Cardiac septum (tissue), 1 donor: ENCODE measurements around the gene HNRNPL.

DNA sequence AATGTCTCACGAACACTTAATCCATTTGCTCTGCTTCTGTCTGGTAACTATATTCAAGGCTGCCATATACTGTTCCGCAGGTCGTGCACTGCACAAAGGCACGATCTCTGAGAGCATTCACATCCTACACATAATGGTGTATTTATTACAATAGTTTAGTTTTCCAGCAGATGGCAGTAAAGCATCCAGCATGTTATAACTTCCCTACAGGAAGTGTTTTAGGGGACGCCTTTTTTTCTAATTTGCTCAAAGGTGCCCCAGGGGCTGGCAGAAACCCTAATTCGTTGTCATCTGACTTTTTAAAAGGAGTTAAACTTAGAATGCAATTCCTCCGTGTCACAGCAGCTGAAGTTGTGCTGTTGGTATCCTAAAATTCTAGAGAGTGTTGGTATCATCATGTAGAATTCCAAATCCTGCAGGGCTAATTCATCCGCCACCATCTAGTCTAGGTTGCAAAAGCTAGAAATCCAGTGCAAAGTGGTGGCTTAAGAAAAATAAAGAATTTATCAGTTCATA is 73.3 kb downstream of the MAP4K1 start:
- PRO-cap: no peak

DNA sequence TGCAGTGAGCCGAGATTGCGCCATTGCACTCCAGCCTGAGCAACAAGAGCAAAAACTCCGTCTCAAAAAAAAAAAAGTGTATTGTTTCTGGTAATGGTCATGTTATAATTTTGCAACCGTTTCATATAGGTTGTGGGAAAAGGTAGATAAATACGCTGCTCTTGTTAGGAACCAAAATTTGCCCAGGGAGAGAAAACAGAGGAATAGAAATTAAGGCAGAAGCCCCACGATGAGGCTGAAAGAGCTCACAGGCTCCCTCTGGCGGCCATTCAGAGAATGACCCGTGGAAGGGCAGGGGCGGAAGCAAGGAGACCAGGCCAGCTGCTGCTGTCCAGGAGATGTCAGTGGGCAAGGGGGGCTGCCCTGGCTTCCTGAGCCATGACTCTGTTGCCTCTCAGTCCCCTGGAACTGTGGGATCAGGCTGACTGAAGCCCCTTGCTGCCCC is 12.9 kb upstream of the ACTN4 start:
- PRO-cap: no peak

DNA sequence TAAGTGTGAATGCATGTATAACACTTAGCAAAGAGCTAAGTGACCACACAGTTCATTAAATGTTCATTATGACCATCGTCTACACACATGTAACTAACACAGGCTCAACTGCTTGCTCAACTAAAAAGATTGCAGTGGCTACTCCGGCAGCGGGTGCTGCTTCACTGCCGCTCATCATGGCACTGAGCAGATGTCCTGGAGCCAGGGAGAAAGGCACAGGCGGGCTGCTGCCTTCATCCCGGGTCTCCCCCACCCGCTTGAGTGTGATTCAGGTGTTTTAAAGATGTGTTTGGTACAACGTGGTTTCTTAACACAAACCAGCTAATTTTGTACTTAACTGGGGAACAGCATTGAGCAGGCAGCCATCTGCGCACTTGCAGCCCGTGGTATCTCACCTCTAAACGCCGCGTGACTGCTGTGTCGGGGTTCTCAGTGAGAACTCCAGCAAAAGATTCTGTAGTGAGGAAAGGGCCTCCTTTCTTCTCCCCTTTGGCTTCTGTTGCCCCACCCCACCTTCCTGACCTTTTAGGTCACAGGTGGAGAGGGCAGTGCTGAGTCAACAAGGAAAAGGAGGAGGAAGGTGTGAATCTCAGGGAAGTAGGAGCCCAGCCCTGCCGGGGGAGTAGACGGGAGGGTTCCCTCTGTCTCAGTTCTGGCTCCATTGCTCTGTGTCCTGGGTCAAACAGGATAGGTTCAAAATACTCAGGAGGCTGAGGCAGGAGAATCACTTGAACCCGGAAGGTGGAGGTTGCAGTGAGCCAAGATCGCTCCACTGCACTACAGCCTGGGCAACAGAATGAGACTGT is 11.6 kb upstream of the ACTN4 start:
- PRO-cap: no peak

GRCh38 chr19:38650150-38650647 is 2.8 kb downstream of the ACTN4 start:
- PRO-cap: bidirectional peak, plus-strand start at chr19:38650516, minus-strand start at chr19:38650429

- PRO-cap: no peak
Measured at GRCh38 chr19:38662518-38662894, 15.1 kb downstream of the ACTN4 start.

- PRO-cap: bidirectional peak, plus-strand start at chr19:38675036, minus-strand start at chr19:38674919
Measured at GRCh38 chr19:38674721-38675454, 27.4 kb downstream of the ACTN4 start.

GRCh38 chr19:38675456-38675691 is 27.9 kb downstream of the ACTN4 start:
- PRO-cap: no peak

- PRO-cap: no peak
Measured at GRCh38 chr19:38682006-38682805, 34.8 kb downstream of the ACTN4 start.

GRCh38 chr19:38685284-38685712 is 37.8 kb downstream of the ACTN4 start:
- PRO-cap: no peak

DNA sequence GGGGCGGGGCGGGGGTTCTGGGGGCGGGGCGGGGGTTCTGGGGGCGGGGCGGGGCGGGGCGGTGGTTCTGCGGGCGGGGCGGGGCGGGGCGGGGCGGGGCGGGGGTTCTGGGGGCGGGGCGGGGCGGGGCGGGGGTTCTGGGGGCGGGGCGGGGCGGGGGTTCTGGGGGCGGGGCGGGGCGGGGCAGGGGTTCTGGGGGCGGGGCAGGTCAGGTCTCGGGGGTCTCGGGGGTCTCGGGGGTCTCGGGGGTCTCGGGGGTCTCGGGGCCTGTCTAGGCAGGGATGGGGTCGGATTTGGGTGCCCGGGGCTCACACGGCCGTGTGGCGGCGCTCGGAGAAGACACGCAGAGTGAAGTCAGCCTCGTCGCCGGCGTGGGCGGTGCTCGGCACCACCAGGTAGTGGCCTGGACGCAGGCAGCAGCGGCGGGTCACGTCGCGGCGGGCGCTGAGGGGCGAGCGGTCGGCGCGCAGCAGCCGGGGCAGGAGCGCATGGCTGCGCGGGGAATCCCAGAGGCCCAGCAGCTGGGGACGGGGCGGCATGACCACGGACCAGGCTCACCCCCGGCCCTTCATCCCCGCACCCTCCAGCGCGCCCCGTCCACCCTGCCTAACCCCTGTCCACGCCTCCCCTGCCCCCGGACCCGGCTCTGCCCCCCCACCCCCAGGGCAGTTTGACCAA is 8.3 kb downstream of the CAPN12 start:
- PRO-cap: unidirectional peak, plus-strand start at position 430 of the sequence

- PRO-cap: no peak
Measured at GRCh38 chr19:38759399-38760026, 13.8 kb downstream of the LGALS7 start.

GRCh38 chr19:38845187-38846018 is 4.4 kb downstream of the HNRNPL start:
- PRO-cap: no peak

DNA sequence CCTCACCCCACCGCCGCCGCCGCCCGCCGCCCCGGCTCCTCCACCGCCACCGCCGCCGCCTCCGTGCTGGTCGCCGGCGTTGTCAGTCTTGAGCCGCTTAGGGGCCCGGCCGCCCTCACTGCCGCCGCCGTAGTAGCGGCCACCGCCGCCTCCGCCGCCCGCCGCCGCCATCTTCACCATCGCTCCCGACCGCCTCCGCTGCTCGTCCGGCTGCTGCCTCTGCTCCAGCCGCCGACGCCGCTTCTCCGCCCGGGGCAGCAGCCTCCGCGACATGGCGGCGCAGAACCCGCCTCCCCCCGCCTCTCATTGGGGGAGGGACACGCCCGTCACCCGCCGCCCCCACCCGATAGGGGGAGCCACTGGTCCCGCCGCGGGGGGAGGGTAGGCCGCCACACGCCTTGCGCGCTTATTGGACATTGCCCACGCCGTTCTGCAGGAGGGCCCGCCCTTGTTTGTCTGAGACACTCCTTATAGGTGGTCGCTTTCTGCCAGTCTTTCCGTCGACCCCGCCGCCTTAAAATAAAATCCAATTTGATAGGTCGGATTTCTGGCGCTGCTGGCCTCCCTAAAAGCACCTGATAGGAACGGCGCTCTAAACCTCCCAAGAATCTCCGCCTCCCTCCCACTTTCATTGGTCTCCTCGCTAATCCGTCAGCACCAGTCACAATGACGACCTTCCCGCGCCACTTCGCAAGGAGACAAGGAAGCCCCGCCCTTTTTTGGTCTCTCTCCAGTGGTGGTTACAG is at the start of gene HNRNPL:
Gene HNRNPL, minus strand, starts transcription at position 293 of the 746 bp plus-strand sequence.
- PRO-cap: bidirectional peak, plus-strand start at position 545 of the sequence, minus-strand start at position 247 of the sequence; bidirectional peak, plus-strand start outside the sequence, minus-strand start at position 630 of the sequence

DNA sequence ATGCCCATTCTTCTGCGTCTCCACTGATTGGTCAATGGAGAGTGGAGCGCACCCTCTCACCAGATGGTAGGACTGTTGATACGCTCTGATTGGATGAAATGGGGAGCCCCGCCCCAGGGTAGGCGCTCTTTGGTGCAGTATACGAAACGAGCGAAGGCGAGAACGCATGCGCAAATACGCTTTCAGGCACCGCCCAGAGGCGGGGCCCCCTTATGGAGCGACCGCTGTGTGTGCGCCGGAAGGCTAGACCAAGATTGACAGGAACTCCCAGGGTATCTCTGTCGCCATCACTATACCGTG is 604 bp upstream of the HNRNPL start:
- PRO-cap: bidirectional peak, plus-strand start at position 246 of the sequence, minus-strand start outside the sequence

DNA sequence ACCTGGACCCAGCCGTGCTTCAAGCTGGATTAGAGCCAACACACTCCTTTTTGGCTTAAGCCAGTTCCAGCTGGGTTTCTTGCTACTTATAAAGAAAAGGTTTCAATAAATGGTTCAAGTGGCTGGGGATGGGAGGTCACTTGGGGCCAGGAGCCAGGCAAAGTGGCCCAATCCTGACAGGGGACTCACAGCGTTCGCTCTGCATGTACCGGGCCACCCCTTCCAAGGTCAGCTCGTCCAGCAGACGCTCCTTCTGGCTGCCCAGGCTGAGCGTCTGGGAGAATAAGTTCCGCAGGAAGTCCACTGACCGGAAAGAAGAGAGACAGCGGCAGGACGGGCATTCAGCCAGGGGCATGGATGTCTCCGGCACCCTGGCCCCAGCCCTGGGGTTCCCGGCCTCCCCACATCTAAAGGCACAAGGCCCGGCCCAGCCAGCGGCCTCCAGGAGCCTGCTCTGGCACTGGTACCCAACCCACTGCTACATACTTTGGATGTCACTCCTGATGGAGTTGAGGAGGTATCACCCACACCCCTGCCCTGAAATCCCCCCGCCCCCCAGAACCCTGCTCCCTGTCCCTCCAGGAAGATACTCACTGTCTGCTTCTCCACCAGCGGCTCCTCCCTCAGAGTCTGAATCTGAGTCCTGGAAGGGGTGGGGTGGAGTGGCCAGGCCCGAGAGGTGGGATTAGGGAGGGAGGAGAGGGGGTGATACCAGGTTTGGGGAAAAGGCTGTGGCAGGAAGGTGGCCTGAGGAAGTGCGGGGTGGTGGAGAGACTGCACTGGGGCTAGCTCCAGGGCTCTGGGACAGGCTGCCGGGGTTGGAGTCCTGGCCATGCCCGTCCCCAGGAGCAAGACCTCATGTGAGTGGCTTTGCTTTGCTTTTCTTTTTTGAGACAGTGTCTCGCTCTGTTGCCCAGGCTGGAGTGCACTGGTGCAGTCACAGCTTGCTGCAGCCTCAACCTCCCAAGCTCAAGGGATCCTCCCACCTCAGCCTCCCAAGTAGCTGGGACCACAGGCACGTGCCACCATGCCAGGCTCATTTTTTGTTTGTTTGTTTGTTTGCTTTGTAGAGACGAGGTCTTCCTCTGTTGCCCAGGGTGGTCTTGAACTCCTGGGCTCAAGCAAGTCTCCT is 5.8 kb downstream of the SIRT2 start:
- PRO-cap: no peak

GRCh38 chr19:39031185-39032165 is 874 bp downstream of the FBXO27 start:
- PRO-cap: no peak

GRCh38 chr19:39038108-39038699 is 5.9 kb upstream of the FBXO27 start:
- PRO-cap: no peak

- PRO-cap: no peak
Measured at GRCh38 chr19:39083230-39083660, 923 bp upstream of the ACP7 start.

DNA sequence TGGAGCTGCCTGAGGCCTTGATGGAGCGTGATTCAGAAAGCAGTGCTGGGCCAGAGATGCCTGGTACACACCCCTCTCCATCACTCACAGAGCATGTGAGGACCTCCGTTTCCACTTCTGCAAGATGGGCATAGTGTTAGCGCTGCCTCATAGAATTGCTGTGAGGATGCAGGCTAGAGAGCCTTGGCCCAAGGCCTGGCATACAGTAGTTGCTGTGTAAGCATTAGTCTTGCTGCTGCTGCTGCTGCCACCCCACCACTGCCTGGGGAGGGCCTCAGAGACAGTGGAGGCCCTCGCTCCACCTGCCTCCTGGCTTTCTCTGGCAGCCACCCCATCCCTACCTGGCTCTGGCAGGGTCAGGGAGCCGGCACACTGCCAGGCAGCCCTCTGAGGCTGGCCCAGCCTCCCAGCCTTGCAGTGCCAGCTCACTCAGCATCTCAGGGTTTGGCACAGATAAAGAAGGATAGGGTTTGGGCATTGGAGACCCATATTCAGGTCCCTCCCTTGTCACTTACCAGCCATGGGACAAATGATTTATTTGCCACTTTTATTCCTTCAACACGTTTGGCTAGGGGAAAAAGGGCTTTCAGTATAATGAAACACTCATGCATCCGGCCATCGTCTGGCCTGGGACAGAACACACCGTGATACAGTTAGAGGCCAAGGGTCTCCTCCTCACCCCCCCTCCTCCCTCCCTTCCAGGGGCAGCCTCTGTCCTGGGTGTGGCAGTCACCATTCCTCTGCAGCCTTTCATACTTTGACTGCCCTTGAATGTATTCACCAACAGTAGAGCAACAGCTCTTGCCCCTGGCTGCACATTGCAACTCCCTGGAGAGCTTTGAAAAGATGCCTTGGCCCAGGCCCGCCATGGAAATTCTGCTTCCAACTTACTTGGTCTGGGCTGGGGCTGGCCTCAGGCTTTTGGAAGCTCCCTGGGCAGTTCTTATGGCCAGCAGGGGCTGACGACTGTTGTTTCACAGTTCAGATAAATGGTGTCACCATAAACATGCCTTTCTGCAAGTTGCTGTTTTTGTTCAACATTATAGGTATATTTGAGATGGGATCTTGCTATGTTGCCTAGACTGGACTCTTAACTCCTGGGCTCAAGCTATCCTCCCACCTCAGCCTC is 2.8 kb downstream of the PAK4 start:
- PRO-cap: no peak

- PRO-cap: no peak
Measured at GRCh38 chr19:39135958-39137245, 10.8 kb downstream of the PAK4 start.